ENCODE measurements around a stretch of chr2.

DNA sequence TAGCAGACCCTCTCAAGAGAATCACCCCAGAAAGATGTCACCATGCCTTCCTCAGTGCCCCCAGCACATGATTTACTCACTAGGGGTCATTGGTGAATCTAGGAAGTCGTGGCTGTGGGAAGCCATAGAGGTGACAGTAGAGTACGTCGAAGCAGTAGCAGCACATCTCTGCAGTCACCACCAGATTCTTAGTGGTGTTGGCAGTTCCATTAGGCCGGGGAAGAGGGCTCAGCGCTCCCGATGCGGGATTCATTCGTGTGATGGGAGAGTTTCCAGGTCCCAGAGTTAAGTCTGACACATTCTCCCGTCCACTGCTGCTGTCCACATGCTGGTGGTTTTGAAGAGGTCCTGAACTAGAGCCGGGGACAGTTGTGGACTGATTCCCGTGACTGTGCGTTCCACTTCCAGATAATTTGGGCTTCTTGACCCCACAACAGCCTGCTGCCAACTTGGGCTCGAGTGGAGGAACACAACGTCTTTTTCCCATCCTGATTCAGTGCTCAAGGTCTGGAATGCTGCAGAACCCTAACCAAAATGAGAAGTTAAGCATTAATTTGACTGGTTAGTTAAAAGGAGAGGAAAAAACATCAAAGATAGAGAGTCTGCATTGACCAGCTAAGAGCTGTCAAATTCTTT lies 11.9 kb downstream of the AMMECR1L start:
- PRO-cap, result no peak
- RAMPAGE, long total RNA, 4 experiments, result no peak in any of the 4 experiments

- PRO-cap, result unidirectional peak, minus-strand start at chr2:128027280
- RAMPAGE, long total RNA, 4 experiments, result start-site peak on the minus strand in 1 of 4 experiments, at chr2:128027310-128027315 at its widest, 9 reads per replicate
Observed at GRCh38 chr2:128026596-128027439, 1.0 kb downstream of the SAP130 start.

DNA sequence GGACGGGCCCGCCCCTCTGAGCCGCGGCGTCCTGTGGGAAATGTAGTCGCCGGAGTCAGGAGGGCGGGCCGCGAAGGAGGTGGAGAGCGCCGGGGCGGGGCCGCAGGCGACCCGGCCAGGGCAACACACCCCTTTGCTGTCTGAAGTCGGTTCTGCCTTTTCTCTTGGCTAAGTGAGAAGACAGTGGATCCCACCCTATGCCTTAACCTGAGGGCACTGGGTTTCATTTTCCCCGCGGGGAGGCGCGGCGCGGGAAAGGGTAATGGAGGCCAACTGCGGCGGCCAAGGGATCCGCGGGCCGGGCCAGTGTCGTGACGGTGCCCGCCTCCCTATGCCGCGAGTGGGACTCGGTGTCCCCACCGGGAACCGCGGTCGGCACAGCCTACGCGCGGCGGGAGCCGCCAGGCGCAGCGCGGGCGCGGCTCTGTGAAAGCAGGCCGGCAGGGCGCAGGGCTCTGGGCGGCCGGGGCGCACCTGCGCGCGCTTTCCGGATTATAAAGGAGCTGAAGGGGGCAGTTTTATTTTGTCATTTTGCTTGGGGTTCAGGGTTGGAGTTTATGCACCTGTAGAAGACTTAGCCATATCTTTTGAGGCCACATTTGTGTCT lies 428 bp upstream of the SAP130 start:
- PRO-cap, result no peak
- RAMPAGE, long total RNA, 4 experiments, result no peak in any of the 4 experiments

GRCh38 chr2:128091476-128092255 lies 666 bp downstream of the UGGT1 start:
- PRO-cap, result no peak
- RAMPAGE, long total RNA, 4 experiments, result no peak in any of the 4 experiments

- PRO-cap, result no peak
- RAMPAGE, long total RNA, 4 experiments, result no peak in any of the 4 experiments
Observed at GRCh38 chr2:128215022-128215411, 103.7 kb downstream of the HS6ST1 start.

DNA sequence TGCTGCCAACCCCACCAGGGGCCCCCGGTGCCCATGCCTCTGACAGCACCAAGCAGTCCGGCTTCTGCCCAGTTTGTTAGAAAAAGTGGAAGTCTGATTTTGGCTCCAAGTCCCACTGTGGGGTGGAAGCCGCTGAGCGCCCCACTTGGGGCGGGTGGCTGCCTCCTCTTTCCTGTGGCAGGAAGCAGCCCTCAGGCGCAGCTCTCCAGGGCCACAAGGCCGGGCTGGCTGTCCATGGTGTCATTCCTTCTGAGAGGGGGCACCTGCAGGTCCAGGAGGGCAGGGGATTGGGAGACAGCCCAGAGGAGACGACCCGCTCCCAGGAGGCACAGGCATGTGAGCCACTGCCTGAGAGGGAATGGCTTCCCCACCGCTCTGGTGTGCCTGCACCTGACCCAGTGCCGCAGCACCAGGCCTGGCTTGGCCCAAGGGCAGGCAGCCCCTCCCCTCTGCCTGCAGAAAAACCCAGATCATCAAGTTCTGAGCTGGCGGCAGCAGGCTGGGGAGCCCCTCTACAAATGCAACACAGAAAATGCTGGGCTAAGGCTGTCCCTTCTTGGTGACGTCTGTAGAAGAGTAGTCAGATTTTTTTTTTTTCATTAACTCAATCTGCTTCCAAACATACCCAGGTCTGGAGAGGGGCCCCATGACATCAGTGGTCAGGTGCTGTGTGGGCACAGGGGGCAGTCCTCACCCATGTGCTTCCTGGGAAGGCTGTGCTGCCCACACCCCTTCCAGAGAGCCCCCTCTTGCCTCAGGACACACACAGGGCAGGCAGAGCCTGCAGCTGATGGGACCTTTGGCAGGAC lies 38.4 kb downstream of the HS6ST1 start:
- PRO-cap, result no peak
- RAMPAGE, long total RNA, 4 experiments, result no peak in any of the 4 experiments

GRCh38 chr2:128289453-128290214 lies 29.0 kb downstream of the HS6ST1 start:
- PRO-cap, result no peak
- RAMPAGE, long total RNA, 4 experiments, result no peak in any of the 4 experiments

DNA sequence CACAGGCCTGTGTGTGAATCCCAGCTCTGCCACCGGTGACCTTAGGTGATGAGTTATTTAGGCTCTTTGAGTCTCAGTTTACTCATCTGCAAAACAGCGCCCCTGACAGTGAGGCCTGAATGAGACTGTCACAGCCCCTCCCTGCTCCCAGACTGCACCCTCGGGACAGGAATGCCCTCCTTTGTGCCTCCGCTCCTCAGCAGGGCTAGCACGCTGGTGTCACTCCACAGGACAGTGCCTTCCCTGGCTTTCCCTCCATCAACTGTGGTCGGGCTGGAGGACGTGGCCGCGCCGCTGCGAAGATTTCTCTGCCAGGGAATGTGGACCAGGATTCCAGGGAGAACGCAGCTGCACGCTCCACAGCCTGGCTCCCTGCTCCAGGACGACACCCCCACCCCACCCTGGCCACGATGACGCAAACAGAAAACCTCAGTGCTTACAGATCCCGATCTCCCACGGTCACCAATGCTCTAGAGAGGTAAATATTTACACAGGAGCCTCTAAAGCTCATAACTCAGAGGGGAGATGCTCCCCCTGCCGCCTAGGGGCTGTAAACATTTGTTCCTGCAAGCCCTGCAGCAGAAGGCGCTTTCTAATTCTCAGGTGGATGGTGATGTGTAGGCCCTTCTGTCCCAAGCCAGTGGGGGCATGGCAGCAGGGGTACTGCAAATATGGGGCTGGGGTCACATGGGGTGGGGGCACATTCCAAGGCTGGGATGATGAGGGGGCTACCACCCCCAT lies 12.5 kb downstream of the HS6ST1 start:
- PRO-cap, result no peak
- RAMPAGE, long total RNA, 4 experiments, result no peak in any of the 4 experiments

DNA sequence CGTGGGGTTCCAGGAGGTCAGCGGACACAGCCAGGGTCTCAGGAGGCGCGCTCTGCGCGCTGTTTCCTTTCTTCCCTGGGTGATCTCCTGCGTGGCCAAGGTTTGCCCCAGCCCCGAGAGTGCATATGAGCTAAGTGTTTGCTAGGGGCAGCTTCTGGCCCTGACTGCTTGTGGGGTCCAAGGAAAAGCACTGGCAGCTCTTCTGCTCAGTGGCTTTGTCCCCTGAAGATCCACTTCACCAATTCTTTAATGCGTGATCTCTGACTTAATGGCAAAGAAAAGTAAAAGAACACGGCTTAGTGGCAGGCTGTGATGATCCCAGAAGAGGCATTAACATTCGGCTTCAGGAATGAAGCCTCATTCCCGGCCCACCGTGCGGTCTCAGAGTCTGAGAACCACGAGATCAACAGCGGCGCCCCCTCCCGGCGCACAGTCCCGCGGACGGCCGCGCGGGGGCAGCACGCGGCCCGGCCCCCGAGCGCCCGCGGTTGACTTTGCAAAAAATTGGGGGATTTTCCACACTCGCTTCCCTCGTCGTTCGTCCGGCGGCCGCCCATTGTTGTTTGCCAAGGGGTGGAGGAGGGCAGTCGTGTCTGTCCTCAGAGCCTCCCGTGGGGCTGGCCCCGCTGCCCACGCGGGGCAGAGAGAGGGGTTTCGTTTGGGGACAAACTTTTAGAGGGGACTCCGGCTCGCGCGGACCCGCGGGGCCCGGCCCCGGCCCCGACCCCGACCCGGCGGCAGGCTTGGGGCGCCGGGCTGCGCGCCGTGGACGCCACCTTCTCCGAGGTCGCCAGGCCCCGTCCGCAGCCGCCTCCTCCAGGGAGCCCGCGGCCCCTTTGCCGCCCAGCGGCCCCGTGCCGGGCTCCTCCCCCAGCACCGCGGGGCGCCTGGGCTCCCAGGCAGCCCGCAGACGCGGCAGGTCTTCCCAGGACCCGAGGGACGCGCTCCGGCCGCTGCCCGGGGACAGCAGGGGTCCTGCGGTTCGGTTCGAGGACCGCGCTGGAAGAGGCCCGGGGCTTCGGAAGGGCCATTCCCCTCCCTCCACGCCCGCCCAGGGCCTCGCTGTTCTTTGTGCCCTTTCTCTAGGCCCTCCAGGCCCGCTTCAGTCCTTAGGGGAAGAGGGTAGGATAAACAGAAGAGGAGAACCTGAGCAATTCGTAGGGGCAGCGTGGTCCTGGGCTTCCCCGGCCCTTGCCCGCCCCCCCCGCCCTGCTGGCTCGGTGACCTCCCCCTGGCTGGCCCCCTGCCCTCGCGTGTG lies 3.3 kb upstream of the HS6ST1 start:
- PRO-cap, result unidirectional peak, plus-strand start at position 559 of the sequence
- RAMPAGE, long total RNA, 4 experiments, result no peak in any of the 4 experiments

DNA sequence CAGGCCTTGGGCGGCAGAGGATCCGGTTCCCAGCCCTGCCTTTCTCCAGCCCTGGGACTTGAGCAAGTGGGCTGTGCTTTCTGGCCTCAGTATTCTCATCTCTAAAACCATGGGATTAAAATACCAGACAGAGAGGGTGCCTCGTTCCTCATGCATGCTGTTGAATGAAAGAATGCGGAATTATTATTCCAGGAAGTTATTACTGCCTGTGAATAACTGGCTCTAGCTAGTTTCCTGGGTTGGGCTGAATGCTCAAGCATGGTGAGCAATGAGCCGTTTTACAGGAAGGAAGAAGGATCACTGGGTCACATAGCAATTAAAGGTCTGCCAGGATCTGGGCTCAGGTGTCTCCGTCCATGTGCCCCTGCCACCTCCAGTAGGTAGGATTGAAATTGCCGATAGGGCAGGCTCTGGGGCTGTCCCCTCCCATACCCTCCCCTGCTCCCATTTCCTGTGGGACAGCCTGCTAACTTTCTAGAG lies 77.2 kb upstream of the HS6ST1 start:
- PRO-cap, result no peak
- RAMPAGE, long total RNA, 4 experiments, result no peak in any of the 4 experiments

DNA sequence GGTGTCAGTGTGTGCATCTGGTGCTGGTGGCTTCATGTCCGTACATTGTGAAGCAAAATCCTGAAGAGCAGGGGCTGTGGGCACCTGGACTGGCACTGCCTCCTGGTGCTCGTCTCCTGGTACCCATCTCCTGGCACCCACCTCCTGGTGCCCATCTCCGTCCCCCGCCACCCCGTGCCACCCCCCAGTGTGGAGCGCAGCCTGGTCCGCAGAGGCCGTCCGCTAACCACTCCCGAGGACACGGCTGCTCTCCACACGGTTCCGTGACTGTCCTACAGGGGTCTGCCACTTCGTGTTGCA lies 119.3 kb upstream of the HS6ST1 start:
- PRO-cap, result no peak
- RAMPAGE, long total RNA, 4 experiments, result no peak in any of the 4 experiments

DNA sequence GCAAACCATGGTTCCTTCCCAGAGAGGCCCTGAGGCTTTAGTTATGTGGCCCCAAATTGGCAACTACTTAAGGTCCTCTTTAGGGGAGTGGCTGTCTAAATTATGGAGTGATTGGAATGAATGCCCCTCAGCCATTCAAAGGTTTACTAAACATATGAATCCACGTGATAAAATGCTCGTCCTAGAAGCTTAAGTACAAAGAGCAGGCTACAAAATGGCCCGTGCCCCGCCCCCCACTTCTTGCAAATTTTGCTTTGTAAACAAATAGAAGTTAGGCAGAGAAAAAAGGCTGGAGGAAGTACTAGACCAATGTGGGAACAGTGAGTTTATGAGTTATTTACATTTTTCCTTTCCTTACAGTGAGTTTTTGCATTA lies 123.7 kb upstream of the HS6ST1 start:
- PRO-cap, result no peak
- RAMPAGE, long total RNA, 4 experiments, result no peak in any of the 4 experiments

DNA sequence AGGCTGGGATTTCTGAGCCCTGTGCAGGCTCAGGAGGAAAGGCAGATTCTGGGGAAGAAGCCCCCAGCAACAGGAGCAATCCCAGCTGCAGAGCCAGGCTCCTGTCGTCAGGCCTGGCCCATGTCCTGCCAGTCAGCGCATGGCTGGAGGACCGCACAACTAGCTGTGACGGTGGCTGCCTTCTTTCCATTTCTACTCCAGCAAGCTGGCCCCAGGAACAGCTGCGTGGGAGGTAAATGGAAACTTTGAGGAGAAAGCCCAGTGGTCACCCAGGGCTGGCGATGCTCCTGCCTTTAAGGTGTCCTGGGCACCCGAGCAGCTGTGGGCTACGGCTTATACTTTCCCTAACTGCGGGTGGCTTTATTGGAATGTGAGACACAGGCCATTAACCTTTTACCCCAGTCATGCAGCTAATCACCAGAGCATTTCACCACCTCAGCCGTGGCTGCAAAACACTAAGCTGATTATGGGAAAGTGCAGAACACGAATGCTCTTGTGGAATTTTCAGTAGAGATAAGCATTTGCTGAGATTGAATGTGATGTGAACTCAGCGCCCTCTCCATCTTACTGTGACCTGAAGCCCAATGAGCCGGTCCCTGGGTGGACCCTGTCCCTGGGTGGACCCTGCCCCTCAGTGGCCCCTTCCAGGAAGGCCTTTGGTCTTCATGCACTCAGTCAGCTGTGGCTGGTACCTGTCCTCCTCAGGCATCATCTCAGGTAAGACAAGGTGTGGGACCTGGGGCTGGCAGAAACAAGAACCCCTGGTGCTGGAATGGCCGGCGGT lies 275.3 kb upstream of the HS6ST1 start:
- PRO-cap, result no peak
- RAMPAGE, long total RNA, 4 experiments, result no peak in any of the 4 experiments

DNA sequence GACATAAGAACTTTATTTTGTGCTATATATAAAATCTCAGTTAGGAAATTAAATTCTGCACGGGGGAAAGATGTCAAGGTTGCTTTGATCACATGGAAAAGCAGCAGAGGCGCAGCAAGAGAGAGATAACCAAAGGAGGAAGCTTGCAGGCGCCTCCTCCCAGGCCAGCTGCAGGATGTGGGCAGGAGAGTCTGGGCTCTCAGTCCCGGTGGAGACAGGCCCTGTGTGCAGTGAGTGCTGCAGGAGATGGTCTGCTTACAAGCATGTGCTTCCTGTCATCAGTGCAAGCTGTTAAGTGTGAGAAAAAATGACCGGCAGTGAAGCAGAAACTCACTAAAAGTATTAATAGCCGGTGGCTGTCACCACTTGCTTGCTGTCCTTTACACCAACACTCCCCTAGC lies 435.5 kb upstream of the HS6ST1 start:
- PRO-cap, result no peak
- RAMPAGE, long total RNA, 4 experiments, result no peak in any of the 4 experiments

- PRO-cap, result no peak
- RAMPAGE, long total RNA, 4 experiments, result no peak in any of the 4 experiments
Observed at GRCh38 chr2:129069862-129070543, 751.3 kb upstream of the HS6ST1 start.

DNA sequence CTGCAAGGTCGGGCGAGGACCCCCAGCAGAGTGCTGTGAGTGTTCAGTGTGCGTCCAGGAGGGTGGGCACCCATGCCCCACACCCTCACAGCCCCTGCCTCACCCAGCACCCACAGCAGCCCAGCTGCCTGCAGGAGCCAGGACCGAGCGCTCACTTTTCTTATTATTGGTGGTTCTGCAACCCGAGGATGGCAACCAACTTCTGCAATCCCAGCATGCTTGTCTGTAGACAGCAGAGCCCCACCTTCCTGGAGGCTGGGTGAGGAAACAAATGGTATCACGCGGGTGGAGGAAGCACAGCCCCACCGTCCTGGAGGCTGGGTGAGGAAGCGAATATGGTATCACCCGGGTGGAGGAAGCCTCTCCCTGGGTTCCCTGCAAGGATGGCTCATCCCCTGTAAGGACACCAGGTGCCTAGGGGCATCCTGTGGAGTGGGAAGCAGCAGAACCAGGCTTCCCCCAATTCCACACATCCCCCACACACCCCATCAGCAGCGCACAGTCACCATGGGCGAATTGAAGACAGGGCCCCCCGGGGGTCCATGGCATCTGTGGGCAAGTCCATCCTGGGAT lies 220.6 kb upstream of the RAB6C start:
- PRO-cap, result no peak
- RAMPAGE, long total RNA, 4 experiments, result no peak in any of the 4 experiments

GRCh38 chr2:129980197-129980771 lies 818 bp downstream of the RAB6C start:
- PRO-cap, result no peak
- RAMPAGE, long total RNA, 4 experiments, result start-site peak on the minus strand in 1 of 4 experiments, at chr2:129980349-129980414 at its widest, 10 reads per replicate

DNA sequence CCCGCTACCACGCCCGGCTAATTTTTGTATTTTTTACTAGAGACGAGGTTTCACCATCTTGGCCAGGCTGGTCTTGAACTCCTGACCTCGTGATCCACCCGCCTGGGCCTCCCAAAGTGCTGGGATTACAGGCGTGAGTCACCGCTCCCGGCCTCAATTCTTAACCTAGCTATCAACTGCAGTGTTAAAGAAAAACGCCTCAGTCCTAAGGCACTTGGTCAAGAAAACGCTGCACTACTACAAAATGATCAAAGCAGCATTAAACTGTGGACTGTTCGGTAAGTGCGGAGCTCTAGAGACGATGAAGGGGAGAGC lies 1.0 kb downstream of the SMPD4 start:
- PRO-cap, result no peak
- RAMPAGE, long total RNA, 4 experiments, result no peak in any of the 4 experiments

DNA sequence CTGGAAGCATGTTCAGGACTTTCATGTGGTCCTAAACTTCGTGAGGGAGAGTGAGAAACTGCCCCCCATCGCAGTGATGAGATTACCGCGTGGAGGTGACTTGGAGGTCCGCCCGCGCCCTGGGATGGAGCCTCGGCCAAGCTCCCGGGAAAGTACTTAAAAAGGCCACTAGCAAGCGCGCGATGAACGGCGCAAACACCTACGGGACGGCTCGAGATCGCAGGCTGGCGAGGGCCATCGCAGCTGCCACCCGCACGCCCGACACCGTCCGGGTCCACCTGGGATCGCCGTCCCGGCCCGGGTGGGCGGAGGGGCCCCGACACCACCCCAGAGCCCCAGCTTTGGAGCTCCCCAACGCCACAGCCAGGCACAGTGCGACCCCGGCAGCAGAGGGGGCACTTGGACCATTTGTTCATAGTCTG lies 53.6 kb downstream of the CCDC115 start:
- PRO-cap, result no peak
- RAMPAGE, long total RNA, 4 experiments, result no peak in any of the 4 experiments

DNA sequence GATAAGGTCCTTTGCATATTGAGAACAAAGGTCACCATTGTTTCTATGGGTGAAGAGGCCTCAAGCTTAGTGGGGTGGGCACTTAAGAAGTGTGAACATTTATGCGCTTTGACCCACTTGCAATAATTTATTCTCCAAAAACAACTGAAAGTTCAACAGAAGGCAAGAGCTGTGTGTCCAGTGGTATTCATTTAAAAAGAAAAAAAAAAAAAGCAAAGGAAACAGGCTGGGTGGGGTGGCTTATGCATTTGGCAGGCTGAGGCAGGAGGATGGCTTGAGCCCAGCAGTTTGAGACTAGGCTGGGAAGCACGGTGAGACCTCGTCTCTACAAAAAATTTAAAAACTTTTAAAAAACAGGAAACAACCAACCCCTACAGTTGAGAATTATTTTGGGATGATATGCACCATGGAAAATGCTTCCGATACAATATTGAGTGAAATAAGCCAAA lies 31.1 kb downstream of the PTPN18 start:
- PRO-cap, result no peak
- RAMPAGE, long total RNA, 4 experiments, result no peak in any of the 4 experiments

Data from omental fat pad (tissue), 4 donors.